Fibroblast of villous mesenchyme (primary cell): ENCODE measurements around the gene FAM111A.

GRCh38 chr11:57875000-57875486, 113.4 kb downstream of the CTNND1 start:
- CAGE, long polyA plus RNA: no peak

DNA sequence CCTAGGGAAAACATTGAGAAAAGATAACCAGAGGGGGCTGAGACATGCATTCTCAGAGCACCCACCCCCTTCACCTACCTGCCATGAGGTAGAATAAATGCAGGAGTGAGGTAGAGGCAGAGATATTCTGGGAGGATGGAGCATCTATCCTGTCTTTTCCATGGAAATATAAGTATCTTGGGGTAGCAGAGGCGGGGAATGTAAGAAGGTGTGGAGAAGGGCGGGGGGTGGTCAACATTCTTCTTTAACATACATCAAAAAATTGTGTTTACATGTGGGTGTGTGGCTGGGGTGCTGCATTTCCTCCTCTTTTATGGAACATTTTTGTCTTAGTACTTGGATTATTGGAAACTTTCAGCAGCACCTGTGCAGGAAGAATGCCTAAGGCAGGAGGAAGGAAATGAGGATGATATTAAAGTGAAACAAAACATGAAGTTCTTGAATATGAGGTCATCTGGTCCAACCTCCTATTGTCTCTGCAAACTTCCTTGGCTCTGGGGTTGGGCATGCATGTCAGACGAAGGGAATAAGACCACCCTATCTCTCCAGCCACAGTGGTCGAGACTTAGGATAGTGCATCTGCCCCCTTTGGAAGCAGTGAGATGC, 20.8 kb upstream of the OR9Q1 start:
- CAGE, long polyA plus RNA: no peak

DNA sequence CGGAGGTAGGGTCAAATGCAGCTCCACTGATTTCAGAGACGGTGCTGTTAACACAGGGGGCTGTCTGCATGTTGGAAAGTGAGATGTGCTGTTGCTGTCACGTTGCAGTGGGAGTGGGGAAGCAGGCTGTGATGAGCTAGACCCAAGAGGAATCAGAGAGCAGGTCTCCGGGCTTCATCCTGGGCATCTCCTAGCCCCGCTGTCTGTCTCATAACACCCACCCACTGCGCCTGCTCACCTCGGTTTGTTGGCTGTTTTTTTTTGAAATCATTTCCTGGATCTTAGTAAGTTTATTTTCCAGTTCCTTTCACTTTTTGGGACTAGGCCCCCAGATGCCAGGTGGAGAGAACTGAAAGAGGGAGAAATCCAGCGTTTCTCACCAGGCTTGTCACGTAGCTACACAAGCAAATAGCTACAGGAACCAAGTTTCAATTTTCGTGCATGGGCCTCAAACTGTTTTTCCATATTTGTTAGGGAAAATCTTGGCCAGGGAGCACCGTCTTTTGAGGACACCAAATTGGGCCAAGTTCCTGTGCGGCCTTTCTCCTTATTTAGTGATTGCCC, 501 bp downstream of the OR9Q1 start:
- CAGE, long polyA plus RNA: no peak

- CAGE, long polyA plus RNA: no peak
Observed at GRCh38 chr11:58579326-58580582, 891 bp downstream of the ZFP91 start.

- CAGE, long polyA plus RNA: no peak
Observed at GRCh38 chr11:58592572-58593269, 13.9 kb downstream of the ZFP91 start.

GRCh38 chr11:58610737-58611070, 11.8 kb upstream of the CNTF start:
- CAGE, long polyA plus RNA: no peak

- CAGE, long polyA plus RNA: no peak
Observed at GRCh38 chr11:58730454-58730836, 1.3 kb downstream of the GLYAT start.

DNA sequence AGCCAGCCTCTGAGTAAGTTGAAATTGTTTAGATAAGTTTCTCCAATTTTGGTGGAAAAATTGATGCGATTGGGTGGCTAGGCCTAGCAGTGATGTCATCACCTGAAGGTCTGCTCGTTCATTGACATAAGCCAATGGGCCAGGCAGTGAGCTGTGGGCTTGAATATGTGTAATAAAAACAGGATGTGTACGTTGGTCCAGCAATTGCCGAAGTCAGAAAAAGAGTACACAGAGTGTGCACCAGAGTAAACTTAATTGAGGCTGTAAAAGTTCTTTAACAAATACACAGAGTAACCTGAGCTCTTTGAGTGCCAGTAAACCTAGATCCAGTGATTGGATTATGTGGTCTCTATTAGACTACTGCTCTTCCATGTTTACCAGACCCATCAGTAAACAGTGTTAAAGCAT, 13.1 kb upstream of the GLYATL1 start:
- CAGE, long polyA plus RNA: no peak

GRCh38 chr11:59095270-59095544, 9.1 kb downstream of the GLYATL1B start:
- CAGE, long polyA plus RNA: no peak

GRCh38 chr11:59142409-59143815, at the start of gene FAM111A:
FAM111A (plus strand) TSS chr11:59142856.
- CAGE, long polyA plus RNA: no peak

DNA sequence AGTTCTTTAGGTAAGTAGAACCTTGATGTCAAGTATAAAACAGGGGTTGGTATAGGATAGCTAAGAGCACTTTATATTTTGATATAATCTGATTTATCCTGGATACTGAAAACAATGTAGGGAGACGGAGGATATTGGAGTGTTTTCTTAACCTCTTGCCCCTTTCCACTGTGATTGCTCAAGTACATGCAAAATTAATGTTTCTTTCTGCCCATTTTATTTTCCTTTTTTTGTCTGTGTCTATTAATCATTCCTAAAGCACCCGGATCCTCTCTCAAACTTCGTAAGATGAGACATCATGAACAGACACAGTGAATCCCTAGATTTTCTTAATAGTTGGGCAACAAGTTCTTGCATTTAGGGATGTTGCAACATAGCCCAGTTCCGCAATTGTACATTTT, 2.8 kb downstream of the FAM111A start:
- CAGE, long polyA plus RNA: no peak

GRCh38 chr11:59187488-59188206, 15.7 kb downstream of the DTX4 start:
- CAGE, long polyA plus RNA: no peak

DNA sequence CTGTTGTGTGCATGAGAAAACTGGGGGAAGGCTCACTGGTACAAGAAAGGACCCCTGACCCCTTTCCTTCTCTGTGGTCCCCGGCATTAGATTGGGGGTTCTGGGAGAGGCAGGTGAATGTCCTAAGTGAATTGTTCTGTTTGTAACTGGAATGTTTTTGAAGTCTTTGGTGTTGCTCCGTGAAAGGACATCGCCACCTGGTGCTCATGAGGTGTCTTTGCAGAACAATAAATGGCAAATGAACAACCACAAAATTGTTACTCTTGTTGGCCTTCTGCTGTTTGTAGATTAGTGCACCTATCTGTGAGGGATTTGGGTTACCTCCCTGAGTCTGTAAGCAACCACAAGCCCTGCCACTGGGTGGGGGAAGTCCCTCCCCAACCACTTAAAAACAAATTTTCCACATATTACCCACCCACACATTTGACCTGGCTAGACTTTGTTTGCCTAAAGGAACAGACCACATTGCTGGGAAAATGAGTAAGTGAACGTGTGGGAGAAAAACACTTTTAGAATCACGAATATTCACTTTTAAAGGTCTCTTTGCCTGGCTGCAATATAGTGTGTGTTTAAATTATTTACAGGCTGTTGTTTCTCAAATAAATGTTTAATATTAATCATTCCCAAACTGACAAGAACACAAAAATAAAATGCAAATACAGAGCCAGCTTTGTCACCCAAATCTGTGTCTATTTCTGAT, 4.7 kb downstream of the MPEG1 start:
- CAGE, long polyA plus RNA: no peak

GRCh38 chr11:59267970-59268396, 55.3 kb upstream of the MPEG1 start:
- CAGE, long polyA plus RNA: no peak

DNA sequence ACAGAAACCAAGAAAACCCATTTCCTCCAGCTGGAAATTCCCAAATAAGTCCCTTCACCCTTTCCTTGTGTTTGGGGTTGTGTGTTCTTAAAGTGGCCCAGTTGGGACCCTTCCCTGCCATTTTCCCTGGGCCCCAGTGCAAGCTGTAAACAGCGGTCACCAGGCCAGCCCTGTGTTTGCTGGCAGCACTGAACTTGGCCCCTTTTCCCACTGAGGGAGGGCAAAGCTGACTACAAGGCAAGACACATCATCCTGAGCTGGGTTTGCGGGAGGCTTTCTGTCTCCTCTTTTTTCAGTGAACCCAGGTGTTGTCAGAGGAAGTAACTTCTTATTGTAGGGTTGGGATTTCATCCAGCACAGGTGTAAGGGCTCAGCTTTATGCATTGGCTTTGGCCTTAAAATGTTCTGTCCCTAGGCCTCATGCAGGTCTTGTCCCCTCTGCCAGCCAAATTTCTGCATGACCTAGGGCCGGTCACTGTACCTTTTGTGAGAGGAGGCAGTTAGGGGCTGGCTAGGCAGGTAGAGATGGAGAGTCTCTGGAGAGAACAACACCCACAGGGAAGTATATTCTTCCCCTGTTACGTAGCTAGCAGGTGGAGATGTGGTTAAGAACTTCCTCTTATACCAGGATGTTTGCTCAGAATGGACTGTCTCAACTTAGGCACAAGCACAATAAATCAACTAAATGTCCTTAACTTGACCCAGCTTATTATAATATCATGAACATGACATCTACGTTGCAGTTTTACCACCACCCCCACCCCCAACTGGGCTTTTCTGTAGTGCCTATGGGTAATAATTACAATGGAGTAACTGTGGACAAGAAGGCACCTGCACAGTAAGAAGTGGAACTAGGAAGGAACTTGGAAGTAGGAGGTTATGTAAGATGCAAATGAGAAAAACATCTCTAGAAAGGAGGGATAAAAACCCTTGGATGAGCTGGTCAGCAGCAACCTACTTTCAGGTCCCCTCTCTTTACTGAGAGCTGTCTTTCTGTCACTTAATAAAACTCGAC, 60.5 kb upstream of the MPEG1 start:
- CAGE, long polyA plus RNA: no peak

DNA sequence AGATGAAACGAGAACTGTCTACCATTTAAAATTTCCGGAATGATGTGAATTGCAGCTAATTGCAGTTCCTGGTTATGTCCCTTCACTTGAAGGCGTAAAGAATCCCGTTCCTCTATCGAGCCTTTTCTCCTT, 40.0 kb downstream of the OR4D9 start:
- CAGE, long polyA plus RNA: no peak

DNA sequence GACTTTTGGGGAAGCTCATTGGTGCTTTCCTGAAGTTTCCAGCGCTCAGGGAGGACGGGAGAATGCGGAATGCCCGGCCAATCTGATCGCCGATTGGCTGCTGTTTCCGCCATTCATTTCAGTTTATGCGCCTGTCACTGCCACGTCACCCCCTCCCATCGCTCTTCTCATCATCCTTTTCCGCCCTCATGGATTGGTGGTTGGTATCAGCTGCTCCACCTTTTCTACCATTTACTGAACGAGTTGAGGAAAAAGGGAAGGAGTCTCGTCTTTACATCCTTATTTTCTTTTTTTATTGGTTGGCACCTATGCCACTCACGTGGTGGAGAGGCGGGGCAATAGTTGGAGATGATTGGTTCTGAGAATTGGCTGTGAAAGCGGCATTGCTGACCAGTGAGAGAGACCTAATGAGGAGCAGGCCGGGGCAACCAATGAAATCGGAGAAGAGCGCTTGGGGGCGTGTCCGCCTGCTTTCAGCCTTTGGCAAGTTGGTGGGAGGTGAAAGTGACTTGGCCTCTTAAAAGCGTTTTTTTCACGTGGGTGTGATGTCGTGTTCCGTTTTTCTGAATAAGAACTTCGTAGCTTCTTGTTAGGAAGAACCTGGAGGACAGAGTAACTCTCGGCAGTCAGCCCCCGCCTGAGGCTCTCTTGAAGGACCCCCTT, 534 bp upstream of the OSBP start:
- CAGE, long polyA plus RNA: no peak

GRCh38 chr11:59616640-59617016, 1.1 kb upstream of the OSBP start:
- CAGE, long polyA plus RNA: no peak

DNA sequence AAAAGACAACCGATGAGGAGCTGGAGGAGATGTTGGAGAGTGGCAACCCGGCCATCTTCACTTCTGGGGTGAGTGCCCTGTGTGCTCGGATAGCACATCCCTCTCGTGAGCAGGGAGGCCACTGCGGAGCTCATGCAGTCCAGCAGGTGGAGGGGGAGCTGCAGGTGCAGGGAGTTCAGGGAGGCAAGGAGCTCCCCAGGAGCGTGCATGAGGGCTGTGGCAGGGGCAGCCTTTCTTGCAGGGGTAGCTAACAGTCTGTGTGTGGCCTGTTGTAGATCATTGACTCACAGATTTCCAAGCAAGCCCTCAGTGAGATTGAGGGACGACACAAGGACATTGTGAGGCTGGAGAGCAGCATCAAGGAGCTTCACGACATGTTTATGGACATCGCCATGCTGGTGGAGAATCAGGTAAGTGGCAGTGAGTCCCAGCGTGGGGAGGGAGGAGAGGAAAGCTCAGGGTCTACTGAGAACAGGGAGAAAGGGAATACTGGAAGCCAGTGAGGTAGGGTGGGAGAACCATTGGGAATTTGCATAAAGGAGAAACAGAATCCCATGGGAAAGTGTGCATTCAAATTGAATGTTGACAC, 17.4 kb downstream of the MRPL16 start:
- CAGE, long polyA plus RNA: no peak

DNA sequence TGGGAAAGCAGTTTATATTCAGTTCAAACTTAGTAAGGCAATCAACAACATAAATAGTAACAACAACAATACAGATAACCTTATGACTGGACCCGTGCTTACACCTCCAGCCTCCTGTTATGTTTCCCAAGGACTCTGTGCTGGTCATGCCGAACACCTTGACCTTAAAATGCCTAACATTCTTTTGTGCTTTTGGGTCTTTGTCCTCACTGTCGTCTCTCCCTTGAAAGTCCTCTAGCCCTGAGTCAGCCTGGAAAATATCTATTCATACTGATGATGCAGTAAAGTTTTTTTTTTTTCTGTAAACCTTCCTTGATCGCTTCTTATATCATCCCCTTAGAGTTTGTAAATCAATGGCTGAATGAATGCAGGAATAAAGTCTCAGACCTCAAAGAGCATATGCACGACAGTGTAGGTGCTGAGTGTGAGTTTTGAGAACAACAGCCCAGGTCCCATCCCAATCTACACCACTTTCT, 8.9 kb downstream of the TCN1 start:
- CAGE, long polyA plus RNA: no peak